Esophagus squamous epithelium (tissue), 4 donors: ENCODE measurements around a stretch of chr6.

DNA sequence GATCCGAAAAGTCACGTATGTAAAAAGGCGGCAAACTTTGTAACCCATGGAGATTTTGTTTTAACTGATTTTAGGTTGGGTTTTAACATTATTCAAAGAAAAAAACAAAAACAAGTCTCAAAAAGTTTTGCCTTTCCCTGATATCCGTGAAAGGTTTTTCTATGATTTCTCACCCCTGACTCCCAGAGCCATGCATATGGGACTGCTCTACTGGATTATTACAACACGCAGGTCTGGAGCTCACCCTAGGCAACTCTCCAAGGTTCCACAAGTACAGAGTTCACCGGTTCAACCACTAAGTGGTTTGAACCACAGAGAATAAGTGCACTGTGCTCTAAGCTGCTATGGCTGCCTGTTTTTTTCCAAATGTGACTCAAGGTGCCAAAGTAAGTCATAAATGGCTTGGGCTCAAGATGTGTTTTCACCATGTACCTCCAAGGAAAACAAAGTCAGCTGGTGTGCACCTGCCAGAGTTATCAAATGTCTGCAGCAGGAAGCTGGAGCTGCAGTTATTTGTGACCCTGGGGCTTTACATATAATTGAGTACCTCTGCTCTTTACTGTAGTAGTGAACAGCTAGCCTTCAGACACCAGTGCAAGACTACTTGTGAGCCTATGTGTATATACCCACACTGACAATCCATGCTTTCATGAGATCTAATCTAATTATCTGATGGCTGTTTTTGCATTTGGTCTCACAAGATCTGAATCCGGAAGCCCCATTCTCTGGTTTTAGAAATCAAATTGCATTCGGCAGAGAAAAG lies 76.7 kb downstream of the PREP start:
- PRO-cap = no peak
- RAMPAGE, long total RNA, 4 experiments = no peak in any of the 4 experiments

DNA sequence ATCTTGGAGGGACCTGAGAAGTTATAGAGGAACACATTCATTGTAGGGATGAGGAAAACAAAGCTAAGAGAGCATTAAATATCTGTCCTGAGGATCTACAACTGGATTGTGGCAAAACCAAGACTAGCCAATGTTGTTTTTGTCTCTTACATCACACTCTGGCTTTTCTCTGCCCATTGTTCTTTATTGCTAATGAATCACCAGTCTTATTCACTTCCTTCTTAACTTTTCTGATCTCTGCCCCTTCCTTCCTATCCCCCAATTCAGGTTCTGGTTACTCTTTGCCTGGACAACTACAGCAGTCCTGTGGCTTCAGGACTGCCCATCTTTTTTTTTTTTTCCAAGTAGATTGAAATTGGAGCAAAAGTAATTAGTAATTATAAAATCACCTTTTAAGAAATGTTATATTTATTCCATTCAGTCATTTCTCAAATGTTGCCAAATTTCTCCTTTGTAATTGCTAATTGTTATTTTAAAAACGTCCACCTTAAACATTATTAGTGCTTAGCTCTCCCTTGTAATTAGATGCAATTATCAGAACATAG lies 57.1 kb upstream of the PREP start:
- PRO-cap = unidirectional peak, minus-strand start at position 113 of the sequence
- RAMPAGE, long total RNA, 4 experiments = no peak in any of the 4 experiments

GRCh38 chr6:105993260-105994012 lies 92.7 kb upstream of the PRDM1 start:
- PRO-cap = unidirectional peak, plus-strand start at chr6:105993567
- RAMPAGE, long total RNA, 4 experiments = no peak in any of the 4 experiments

- PRO-cap = bidirectional peak, plus-strand start at chr6:105994205, minus-strand start at chr6:105994193; bidirectional peak, plus-strand start at chr6:105994420, minus-strand start at chr6:105994305; bidirectional peak, plus-strand start at chr6:105994777, minus-strand start at chr6:105994794
- RAMPAGE, long total RNA, 4 experiments = start-site peak on the plus strand in 1 of 4 experiments, at chr6:105994121-105994205 at its widest, 11 reads per replicate
Measured at GRCh38 chr6:105994013-105994921, 91.9 kb upstream of the PRDM1 start.

DNA sequence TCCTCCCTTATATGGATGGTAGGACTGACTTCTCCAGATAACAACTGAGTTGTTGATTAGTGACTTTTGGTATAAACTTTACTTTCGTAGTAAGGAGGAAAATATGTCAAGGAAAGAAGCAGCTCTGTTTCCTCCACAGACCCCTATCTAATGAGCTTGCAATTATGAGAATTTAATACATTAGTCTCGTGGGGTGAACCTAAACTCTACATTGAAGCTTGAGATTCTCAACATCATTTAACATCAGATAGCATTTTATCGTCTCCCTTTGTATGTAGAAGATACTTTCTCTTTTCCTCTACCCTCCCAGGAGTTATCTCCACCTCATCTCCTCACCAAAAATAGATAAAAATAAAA lies 79.9 kb upstream of the PRDM1 start:
- PRO-cap = no peak
- RAMPAGE, long total RNA, 4 experiments = no peak in any of the 4 experiments

- PRO-cap = no peak
- RAMPAGE, long total RNA, 4 experiments = no peak in any of the 4 experiments
Measured at GRCh38 chr6:106167803-106168502, 81.8 kb downstream of the PRDM1 start.

- PRO-cap = bidirectional peak, plus-strand start at chr6:106495185, minus-strand start at chr6:106495234
- RAMPAGE, long total RNA, 4 experiments = start-site peak on the plus strand in 3 of 4 experiments, at chr6:106495164-106495384 at its widest, 71 to 1,992 reads per replicate
Measured at GRCh38 chr6:106495061-106495439, 134.2 kb downstream of the RTN4IP1 start.

GRCh38 chr6:106513615-106514318 lies 115.5 kb downstream of the RTN4IP1 start:
- PRO-cap = bidirectional peak, plus-strand start at chr6:106513822, minus-strand start at chr6:106513601
- RAMPAGE, long total RNA, 4 experiments = no peak in any of the 4 experiments

DNA sequence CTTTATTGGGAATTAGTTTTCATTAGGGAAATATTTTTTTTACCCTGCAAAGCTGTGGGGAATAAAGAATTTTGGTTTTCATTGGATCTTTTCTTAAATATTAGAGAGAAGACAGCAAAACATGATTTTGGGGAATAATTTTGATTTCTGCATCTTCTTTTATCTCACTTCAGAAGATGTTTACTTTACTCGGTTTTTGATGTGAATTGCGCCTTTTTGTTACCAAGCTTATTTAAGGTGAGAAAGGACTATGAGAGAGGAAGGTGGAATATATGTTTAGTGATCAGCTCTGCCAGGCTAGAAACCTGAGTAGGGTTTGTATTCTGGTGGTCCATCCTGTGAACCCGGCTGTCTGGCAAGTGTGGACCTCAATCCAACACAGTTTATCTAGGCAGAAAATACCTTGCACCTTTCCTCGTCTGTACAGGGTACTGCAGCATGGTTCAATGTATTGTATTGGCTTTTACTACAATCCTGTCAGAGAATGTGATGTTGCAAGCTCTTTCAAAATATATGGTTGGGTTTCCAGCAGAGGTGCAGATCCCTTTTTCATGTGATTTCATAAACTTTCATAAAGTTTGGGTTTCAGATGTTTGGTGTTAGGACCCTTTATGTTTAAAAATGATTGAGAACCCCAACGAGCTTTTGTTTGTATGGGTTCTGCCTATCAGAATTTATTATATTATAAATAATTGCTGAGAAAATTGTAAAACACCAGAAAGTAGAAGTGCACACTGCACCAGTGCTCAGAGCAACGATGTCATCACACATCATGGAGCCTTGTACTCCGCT lies 106.8 kb downstream of the RTN4IP1 start:
- PRO-cap = bidirectional peak, plus-strand start at position 742 of the sequence, minus-strand start at position 425 of the sequence
- RAMPAGE, long total RNA, 4 experiments = no peak in any of the 4 experiments

- PRO-cap = no peak
- RAMPAGE, long total RNA, 4 experiments = no peak in any of the 4 experiments
Measured at GRCh38 chr6:106539155-106539807, 90.0 kb downstream of the RTN4IP1 start.

DNA sequence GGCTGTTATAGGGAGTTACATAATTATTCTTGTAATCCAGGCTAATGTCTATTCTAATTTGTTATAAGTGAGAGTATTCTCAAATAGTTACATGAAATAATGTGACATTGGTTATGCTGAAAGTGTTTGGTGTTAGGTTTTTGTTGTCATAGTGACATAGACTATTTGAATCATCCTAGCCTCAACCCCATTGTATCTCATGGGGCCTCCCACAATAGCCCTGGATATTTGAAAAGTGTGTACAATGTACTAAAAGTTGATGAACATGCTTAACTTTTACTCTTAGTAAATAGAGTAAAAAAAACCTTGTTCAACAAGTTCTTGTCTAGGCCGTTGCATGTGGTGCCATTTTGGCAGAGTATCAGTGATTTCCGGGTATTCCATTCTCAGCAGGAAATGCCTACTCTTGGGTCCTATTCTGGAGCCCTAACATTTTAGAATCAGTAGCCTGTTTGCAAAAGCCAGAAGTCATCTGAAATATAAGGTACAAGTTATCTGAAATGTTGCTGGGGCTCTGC lies 83.0 kb downstream of the RTN4IP1 start:
- PRO-cap = no peak
- RAMPAGE, long total RNA, 4 experiments = no peak in any of the 4 experiments

DNA sequence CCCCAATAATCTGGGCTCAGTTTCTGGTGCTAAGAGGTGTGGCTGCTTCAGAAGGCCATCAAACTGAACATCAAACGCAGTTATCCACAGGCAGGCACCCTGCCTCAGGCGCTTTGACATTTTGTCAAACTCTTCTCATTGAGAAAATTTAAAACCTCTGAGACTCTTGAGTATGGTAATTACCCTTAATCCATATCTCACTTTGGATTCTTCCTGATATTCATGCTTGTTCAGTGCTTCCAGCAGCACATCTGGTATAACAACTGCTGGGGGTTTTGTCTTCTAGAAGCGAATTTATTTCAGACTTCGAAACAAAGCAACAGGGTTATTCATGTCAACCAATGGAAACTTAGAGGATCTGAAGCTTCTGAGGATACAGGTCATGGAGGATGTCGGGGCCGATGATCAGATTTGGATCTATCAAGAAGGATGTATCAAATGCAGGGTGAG lies 68.2 kb downstream of the RTN4IP1 start:
- PRO-cap = no peak
- RAMPAGE, long total RNA, 4 experiments = no peak in any of the 4 experiments

GRCh38 chr6:106571745-106572393 lies 57.4 kb downstream of the RTN4IP1 start:
- PRO-cap = no peak
- RAMPAGE, long total RNA, 4 experiments = no peak in any of the 4 experiments

- PRO-cap = no peak
- RAMPAGE, long total RNA, 4 experiments = no peak in any of the 4 experiments
Measured at GRCh38 chr6:106666567-106667302, 37.4 kb downstream of the QRSL1 start.

- PRO-cap = no peak
- RAMPAGE, long total RNA, 4 experiments = no peak in any of the 4 experiments
Measured at GRCh38 chr6:106724707-106725313, 95.4 kb downstream of the QRSL1 start.

- PRO-cap = no peak
- RAMPAGE, long total RNA, 4 experiments = no peak in any of the 4 experiments
Measured at GRCh38 chr6:106730633-106731880, 101.7 kb downstream of the QRSL1 start.

- PRO-cap = no peak
- RAMPAGE, long total RNA, 4 experiments = no peak in any of the 4 experiments
Measured at GRCh38 chr6:106740838-106741394, 111.5 kb downstream of the QRSL1 start.

- PRO-cap = no peak
- RAMPAGE, long total RNA, 4 experiments = no peak in any of the 4 experiments
Measured at GRCh38 chr6:107152484-107153122, 37.3 kb upstream of the BEND3 start.

DNA sequence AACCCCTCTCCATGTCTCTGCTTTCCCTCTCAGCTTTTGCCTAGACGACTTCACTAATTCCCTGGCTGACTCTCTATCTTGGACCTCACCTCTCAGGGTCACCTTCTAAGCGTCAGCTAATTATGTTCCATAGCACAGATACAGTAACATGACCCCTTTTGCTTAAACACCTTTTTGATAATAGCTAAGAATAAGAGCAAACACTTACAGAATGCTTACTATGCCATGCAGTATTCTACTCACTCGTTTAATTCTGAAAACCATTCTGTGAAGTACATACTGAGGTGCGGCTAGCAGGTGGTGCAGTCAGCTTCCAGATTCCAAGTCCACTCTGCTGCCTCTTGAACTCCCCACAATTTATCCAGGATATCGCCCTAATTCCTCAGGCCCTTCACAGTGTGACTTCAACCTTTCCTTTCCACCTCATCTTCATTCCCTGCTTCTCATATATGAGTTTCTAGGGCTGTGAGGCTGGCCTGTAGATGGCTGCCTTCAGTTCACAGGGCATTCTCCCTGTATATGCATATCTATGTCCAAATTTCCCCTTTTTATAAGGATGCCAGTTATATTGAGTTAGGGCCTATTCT lies 130.3 kb downstream of the PDSS2 start:
- PRO-cap = no peak
- RAMPAGE, long total RNA, 4 experiments = no peak in any of the 4 experiments

- PRO-cap = no peak
- RAMPAGE, long total RNA, 4 experiments = no peak in any of the 4 experiments
Measured at GRCh38 chr6:107363403-107364041, 95.8 kb downstream of the PDSS2 start.